HGPS cell (cell line): ENCODE measurements around the gene NOL9.

DNA sequence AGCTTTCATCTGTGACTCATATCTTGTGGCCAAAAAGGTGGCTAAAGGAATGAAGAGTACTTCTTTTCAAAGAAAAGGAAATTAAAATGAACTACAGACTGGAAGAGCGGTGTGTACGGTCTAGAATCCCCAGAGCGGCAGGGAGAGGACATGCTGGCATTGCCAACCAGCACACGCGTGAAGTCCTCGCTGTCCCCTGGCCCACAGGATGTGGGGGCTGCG is 603.1 kb downstream of the NPHP4 start:
- RRBS = no CpG with 5 or more reads among the region's 7 CpGs

- RRBS = no CpG with 5 or more reads among the region's 3 CpGs
Observed at GRCh38 chr1:5570774-5571299, 421.4 kb downstream of the NPHP4 start.

- RRBS = no CpG with 5 or more reads among the region's 13 CpGs
Observed at GRCh38 chr1:5980253-5980636, 12.0 kb downstream of the NPHP4 start.

DNA sequence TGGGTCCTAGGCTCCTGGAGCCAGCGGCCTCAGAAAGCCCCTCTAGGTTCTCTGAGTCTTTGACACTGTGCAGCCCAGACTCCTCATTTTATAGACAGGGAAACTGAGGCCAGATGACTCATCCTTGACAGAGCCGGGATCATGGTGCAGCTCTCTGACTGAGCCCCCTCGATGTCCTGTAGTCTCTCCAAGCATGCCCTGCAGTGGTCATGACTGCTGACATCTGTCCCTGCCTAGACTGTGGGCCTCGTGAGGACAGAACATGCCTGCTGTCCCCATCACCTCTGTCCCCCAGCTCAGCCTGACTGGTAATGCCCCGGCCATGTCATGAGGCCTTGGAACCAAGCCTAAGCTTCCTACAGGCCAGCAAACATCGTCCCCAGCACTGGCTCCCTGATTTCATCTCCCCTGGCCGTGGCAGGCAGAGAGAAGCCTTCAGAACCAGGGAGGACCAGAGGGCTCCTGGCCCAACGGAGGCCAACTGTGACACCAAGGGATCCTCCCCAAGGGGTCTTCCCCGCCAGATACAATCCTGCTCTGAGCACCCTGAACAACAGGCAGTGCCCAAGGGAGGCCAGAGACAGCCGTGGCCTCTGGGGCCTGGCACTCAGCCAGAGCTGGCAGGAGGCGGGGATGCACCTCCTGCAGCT is 9.7 kb upstream of the NPHP4 start:
- RRBS = no CpG with 5 or more reads among the region's 11 CpGs

GRCh38 chr1:6002630-6003802 is 10.8 kb upstream of the NPHP4 start:
- RRBS = no CpG with 5 or more reads among the region's 46 CpGs

- RRBS = no CpG with 5 or more reads among the region's 20 CpGs
Observed at GRCh38 chr1:6007294-6007748, 15.1 kb upstream of the NPHP4 start.

- RRBS = no CpG with 5 or more reads among the region's 12 CpGs
Observed at GRCh38 chr1:6025124-6025834, 20.4 kb upstream of the KCNAB2 start.

GRCh38 chr1:6027553-6028133 is 18.0 kb upstream of the KCNAB2 start:
- RRBS = no CpG with 5 or more reads among the region's 12 CpGs

DNA sequence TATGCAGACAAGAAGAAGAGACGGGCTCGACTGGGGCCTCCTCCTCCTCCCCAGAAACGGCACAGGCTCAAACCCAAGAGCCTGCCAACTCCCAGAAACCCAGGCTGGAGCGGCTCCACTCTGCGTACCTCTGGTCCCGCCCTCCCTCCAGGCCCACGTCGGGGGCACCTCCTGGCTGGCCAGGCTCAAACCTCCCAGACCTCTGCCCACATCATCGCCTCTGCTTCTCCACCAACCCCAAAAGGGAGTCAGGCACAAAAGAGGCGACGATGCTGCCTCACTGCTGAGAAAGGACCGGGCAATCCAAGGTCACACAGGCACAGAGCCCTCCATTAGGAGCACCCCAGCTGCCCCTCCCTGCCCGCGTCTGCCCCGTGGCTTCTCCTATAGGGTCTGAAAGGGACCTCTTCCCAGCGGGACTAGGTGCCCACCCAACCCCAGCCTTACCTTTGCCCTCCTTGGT is 25.9 kb downstream of the CHD5 start:
- RRBS = no CpG with 5 or more reads among the region's 16 CpGs

DNA sequence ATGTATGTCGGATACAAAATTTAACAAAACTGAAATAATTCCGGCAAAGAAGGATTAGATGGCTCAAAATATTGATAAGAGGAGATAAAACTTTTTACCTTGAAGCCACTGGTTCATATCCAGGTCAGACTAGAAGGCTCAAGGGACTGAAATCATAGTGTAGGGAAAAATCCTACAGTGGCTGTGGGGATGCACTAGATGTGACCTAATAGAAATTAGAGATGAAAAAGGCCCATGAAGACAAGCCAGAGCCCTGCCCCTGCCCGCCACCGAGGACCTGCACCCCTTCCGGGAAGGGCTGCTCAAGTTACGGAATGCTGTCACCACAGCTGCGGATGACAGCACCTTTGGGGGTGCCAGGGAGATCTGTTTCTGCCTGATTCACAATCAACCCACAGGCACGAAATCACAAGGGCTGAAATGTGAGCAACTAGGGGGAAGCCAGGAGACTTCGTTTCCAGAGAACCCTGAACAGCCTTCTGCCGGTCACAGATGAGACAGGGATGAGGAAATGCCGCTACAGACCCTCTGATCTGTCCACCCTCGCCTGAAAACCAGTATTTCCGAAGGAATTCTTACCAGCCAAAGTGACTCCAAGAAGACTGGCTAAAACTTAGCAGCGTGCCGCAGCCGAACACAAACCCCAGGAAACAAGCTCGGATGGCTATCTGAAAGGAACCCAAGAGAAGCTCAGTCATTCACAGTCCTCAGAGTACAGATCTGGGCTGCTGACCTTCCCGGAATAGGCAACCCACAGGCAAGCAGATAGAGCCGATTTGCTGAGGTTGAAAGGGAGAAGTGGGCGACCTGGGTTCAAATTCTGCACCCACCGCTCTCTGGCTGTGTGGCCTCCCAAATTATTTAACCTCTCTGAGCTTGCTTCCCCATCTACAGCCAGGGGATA is 1.2 kb downstream of the ICMT start:
- RRBS = no CpG with 5 or more reads among the region's 21 CpGs

- RRBS = no CpG with 5 or more reads among the region's 13 CpGs
Observed at GRCh38 chr1:6240172-6240993, 3.6 kb upstream of the HES3 start.

- RRBS = 3% methylated on average over 44 of the region's 108 CpGs
Observed at GRCh38 chr1:6241884-6242906, 1.8 kb upstream of the HES3 start.

- RRBS = no CpG with 5 or more reads among the region's 6 CpGs
Observed at GRCh38 chr1:6412781-6413363, 6.8 kb downstream of the HES2 start.

DNA sequence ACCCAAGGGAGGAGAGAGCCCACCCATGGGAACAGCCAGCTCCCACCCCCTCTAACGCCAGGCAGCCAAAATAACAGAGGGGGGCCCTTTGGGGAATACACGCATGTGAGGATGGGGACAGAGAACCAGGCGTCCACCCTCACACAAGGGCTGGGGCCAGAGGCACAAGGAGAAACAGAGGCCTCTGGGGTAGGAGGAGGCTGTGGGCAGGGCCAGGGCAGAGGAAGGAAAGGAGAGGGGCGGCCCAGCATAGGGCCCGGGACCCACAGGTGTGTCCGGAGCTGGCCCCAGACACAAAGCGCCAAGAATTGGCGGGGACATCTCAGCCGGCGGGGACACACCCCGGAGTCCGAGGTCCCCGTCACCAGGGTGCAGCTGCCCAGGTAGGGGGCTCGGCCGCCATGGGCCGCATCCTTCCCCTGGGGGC is 6.7 kb downstream of the PLEKHG5 start:
- RRBS = 40% methylated on average over 4 of the region's 16 CpGs

GRCh38 chr1:6486454-6487017 is 4.9 kb downstream of the PLEKHG5 start:
- RRBS = no CpG with 5 or more reads among the region's 14 CpGs

- RRBS = no CpG with 5 or more reads among the region's 9 CpGs
Observed at GRCh38 chr1:6487691-6488194, 3.7 kb downstream of the PLEKHG5 start.

DNA sequence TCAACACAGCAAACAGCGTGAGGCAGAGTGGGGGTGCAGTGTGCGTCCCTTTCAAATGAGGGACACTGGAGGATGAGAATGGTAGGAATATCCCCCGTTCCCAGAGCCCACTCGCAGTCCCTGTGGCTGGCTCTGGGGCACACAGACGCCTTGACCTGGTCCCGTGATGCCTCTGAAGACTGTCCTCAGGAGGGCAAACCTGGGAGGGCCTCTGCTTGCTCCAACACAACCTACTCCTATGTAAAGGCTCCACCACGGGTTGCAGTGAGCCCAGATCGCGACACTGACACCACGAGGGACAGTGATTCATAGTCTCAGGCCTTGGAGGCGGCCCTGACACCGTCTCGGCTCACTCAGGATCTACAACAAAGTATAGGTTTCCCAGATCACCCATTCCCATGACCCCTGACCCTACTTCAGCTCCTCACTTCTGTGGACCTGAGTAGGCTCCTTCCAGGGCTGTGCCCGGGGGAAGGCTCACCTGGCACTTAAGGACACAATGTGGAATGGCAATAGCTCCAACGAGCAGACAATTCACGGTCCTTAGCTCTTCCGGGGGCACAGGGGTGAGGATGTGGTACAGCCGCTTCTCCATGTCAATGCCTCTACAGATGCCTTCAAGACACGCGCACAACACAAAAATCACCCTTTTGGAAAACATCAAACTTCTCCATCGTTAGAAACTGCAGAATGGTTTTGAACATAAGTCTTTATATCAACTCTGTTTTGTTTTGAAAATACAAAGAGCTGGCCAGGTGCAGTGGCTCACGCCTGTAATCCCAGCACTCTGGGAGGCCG is 27.9 kb downstream of the NOL9 start:
- RRBS = 94% methylated on average over 4 of the region's 23 CpGs

DNA sequence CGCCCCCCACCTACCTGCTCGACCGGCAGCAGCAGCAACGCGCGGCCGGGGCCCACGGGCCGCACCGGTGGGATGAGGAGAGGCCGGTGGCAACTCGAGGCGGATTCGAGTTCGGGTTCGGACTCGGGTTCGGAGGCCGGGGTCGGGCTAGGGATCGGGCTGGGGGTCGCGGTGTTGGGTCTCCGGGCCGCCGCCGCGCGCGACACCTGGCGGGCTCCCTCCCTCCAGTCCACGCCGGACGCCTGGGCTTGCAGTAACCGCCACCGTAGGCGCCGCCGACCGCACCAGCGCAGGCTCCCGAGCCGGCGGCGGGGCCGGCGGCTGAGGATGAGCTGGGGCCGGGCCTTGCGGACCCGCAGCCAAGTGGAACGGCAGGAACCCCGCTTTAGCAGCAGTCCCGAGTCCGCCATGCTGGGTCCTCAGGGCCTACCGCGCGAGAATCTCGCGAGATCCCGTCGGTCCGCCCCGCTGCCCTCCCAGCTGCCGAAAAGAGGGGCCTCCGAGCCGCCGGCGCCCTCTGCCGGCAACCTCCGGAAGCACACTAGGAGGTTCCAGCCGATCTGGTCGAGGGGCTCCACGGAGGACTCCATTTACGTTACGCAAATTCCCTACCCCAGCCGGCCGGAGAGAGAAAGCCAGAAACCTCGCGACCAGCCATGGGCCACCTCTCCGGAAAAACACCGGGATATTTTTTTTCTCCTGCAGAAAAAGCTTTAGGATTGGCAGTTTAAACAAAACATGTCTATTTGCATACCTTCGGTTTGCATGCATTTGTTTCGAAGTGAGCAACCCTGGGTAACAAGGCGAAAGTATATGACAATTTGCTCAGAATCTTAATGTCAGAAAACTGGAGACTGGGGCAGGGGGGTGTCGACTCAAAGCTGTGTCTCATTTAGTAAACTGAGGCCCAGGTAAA is at the start of gene NOL9:
Gene NOL9, minus strand, starts transcription at position 421 of the 916 bp plus-strand sequence.
- RRBS = 1% methylated on average over 43 of the region's 85 CpGs

DNA sequence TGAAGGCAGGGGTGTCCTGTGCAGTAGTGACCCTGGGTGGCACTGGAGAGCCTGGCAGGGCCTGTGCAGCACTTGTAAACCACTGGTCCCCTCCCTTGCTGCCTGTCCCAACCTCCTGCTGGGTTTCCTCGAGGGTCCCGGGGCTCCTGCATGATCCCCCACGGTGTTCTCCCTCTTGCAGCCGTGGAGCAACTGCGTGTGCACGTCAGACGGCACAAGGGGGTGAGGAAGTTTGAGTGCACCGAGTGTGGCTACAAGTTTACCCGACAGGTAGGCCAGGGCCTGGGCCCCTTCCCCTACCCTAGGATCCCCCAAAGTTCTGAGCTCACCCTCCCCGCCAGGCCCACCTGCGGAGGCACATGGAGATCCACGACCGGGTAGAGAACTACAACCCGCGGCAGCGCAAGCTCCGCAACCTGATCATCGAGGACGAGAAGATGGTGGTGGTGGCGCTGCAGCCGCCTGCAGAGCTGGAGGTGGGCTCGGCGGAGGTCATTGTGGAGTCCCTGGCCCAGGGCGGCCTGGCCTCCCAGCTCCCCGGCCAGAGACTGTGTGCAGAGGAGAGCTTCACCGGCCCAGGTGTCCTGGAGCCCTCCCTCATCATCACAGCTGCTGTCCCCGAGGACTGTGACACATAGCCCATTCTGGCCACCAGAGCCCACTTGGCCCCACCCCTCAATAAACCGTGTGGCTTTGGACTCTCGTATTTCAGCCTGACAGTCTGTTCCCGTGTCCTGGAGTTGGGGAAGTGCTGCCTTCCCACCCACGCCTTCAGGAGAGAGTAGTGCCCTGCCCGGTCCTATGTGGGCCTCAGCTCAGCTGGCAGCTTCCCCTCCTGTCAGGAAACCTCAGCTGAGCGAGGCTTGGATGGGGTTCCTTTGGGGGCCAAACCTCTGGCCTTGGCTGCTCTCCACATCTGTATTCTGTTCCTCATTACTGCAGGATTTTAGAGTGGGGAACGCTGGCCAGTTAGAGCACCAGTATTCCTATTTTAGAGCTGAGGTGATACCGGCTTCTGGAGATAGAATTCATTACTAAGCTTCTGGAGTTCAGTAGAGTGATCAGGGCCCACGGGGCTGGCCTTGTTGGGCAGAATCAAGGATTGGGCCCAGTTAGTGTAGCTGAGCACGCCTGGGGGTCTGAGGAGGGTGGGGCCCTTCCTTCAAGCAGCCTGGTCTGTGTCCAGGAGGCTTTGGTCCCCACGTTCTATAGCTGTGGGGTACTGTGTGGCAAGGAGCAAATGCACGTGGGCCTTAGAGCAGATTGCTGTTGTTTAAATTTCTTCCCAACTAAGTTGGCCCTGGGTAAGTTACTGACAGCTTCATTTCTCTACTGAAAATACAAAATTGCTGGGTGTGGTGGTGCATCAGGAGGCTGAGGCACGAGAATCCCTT is 9.3 kb downstream of the ZBTB48 start:
- RRBS = no CpG with 5 or more reads among the region's 40 CpGs

GRCh38 chr1:6602947-6603175 is 192 bp upstream of the KLHL21 start:
- RRBS = 2% methylated on average over 28 of the region's 35 CpGs